Esophagus squamous epithelium (tissue), 4 donors: ENCODE data around the genes ATP23 and C12orf56.

DNA sequence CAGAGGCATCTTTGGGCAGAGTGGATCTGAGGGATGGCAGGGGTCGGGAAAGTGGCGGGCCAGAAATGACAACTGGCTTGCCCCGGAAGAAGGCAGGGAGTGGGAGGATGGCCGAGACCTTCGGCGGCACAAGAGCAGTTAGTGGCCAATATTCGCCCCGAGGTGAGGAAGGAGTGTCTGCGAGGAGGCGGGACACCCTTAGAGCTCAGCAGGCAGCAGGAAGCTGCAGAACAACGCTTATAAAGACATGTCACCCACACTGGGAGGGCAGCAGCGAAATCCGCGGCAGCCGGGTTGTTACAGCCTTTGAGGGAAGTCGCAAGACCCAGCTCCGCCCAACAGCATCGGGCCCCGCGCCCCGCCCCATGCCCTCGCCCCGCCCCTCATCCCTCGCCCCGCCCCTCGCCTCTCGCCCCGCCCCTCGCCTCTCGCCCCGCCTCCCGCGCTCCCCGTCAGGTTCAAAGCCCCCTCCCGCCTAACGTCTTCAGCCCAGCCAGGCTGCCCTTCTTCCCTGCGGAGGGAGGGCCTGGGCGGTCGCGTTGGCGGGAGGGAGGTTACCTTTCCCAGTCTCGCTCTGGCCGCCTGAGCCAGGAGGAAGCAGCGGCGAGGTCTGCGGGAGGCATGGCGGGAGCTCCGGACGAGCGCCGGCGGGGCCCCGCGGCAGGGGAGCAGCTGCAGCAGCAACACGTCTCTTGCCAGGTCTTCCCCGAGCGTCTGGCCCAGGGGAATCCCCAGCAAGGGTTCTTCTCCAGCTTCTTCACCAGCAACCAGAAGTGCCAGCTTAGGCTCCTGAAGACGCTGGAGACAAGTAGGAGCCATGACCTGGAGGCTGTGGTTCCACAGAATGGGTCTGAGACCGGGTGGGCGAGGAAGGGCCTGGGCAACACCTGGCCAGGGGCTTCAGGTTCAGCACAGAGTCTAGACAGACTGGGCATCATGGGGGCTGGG lies at the start of gene ATP23:
ATP23 (plus strand) TSS at position 487 of the 948 bp plus-strand sequence.
- PRO-cap, result bidirectional peak, plus-strand start at position 566 of the sequence, minus-strand start at position 318 of the sequence
- RAMPAGE, long total RNA, 4 experiments, result start-site peak on the plus strand in 4 of 4 experiments, centred at positions 455 to 589 of the sequence, 8 to 182 reads per replicate; start-site peak on the minus strand in 1 of 4 experiments, centred at position 643 of the sequence, 15 reads per replicate

DNA sequence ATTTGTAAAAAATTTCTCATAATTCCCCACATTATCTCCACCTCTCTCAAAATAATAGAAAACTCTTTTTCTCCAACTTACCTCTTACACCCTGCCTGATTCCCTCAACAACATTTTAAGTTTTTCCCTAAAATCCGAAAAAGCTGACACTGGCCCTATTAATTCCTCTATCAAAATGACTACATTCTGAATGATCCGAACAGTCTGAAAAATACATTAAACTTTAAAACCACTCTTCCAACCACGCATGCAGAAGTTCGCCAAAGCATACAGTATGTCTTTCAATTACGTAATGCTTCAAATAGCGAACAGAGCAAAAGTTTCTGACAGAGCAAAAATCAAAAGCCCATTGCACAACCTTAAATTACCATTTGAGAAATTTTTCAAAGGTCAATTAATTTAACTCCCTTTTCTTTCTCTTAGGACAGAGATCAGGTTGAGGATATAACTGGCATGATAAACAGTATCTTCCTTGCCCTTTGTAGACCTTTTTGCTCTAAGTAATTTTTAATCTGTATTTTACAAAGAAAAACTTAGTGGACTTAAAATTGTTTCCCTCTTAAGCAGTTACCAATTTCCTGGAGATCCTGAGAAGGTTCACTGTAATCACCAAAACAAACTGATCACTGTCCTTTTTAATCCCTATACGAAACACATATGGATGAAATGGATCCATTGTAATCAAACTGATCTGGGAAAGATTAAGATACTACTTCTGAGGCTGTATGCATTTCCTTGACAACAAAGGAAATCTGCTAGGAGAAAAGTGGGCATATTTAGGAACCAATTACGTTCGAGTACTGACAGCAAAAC lies 33.1 kb downstream of the LRIG3 start:
- PRO-cap, result no peak
- RAMPAGE, long total RNA, 4 experiments, result no peak in any of the 4 experiments

DNA sequence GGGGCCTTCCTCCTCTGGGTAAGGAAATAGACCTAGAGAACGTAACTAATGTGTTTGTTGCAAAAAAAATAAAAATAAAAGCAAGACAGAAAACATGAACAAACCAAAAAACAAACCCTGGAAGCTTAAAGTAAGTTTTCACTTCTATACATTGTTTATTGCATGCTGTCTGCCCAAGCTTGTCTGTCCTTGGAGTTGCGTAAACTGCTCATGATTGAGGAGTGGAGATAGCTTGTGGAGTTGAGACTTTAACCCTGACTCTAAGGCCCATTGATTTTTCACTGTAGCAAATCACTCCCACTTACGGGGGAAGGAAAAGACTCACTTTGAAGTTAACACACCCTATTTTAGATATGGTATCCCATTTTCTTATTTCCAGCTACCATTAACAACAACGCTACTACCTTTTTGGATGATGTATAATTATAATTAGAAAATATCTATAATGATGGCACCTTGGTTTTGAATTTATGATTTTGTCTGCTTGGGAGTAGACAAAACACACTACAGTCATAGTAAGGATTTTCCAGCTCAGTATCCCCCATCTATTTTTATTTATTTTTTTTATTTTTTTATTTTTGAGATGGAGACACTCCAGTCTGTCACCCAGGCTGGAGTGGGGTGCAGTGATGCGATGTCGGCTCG lies 1.3 kb upstream of the LRIG3 start:
- PRO-cap, result no peak
- RAMPAGE, long total RNA, 4 experiments, result no peak in any of the 4 experiments

GRCh38 chr12:59030347-59030847 lies 110.1 kb upstream of the LRIG3 start:
- PRO-cap, result no peak
- RAMPAGE, long total RNA, 4 experiments, result no peak in any of the 4 experiments

DNA sequence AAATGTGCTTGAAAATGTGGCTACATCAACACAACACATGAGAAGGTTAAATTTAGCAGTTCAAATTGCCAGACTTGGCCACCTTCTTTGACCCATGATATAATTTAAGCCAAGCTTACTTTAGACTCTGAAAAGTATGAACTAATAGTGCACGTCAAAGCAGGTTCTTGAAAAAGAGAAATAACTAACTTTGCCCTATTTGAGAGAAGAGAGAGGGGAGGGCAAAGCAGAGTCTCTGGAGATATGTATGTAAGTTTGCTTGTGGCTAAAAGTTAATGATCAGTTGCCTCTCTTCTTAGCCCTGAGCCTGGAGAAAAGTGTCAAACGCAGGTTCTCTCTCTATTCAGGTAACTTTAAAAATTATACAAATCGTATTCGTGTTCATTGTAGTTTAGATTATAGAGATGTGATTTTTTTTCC lies 68.8 kb downstream of the SLC16A7 start:
- PRO-cap, result no peak
- RAMPAGE, long total RNA, 4 experiments, result no peak in any of the 4 experiments

- PRO-cap, result no peak
- RAMPAGE, long total RNA, 4 experiments, result no peak in any of the 4 experiments
Observed at GRCh38 chr12:62159053-62159390, 33.6 kb downstream of the TAFA2 start.

DNA sequence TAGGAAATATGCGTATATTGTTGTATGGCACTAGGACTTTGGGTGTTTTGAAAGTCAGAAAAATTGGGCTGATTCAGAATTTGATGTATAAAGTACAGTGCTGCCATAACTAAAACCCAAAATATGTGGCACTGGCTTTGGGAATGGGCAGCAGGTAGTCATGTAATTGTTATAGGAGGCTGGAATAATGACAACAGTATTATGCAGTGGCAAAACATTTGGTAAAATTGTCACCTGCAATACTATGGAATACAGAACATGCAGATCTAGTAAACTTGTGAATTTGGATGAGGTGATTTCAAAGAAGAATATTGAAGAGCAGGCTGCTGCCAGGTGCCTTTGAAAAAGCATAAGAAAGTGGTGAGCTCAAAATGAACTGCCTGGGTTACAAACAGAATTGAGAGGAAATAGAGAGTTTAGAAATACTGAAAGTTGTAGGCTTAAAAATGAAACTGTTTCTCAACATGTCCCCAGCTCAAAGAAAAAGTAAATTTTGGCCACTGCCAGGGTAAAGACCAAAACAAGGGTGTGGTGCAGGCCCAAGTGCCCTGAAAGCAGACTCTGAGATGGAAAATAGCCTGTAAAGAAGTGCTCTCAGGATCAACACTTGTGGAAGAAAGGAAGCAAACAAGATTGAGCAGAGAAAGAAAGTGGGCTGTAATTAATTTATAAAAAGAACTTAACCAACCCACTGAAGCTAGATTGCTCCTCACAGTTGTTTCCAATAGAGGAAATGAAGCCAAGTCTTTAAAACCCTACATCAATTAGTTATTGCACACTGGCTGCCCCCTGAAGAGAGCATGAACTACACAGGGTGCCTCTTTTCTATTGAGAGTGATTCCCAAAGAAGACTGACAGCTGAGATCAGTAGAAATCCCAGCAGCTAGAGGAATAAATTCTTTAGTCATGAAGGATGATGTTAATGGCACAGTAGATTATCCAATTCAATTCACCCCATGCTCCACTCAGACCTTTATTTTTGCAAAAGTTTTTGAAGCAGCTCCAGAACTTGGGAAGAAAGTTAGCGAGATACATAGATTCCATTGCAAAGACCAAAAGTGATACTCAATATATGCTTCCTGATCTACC lies 8.9 kb upstream of the USP15 start:
- PRO-cap, result no peak
- RAMPAGE, long total RNA, 4 experiments, result no peak in any of the 4 experiments

GRCh38 chr12:62533518-62534157 lies 67.0 kb downstream of the MON2 start:
- PRO-cap, result no peak
- RAMPAGE, long total RNA, 4 experiments, result no peak in any of the 4 experiments

GRCh38 chr12:62604618-62604894 lies 137.9 kb downstream of the MON2 start:
- PRO-cap, result no peak
- RAMPAGE, long total RNA, 4 experiments, result no peak in any of the 4 experiments

DNA sequence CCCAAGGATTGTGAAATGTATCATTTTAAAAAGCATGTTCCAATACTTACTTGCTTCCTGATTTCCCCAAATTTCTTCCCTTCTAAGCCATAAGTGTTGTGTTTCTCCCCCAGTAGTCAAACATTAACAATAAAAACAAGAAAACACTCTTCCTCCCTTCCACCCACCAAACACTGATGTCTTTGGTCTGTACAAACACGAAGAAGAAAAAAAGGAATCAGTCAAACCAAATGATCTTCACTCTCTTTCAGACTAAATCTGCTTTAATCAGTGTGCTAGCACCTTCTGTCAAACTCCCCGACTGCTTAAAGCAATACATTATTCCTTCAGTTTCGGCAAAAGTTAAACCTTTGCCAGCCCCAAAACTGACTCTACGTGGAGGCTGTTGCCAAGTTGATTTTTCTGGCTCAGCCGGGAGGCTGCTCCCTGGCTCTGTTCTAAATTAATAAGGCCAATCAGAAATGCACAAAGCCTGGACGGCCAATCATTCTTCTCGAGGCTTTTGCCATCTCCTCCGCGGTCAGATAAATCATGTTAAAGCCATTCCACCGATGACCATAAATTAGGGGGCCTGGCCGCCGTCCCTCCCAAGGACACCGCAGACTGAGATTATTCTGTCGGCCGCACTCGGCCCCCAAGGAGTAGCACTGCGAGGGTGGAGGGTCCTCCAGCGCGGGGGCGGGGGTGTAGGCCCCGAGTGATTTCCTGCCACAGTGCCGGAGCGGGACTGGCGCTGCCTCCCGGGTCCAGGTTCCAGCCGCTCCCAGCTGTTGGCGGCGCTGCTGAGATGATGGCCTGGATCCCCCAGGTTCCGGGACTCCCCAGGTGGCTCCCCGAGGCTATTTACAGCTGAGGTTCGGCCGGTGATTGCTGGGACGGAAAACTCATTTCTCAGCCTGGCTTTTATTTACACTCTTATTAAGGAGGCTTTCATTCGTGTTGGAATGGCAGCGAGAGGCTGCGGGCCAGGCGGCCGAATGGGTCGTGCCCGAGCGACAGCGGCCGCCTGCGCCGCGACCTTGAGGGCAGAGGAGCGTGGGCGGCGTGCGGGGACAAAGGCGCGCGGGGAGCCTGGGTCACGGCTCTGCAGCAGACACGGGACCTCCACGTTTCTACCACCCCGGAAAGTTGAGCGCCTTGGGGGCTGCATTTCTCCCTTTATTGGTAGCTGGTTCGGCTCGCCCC lies 165.0 kb downstream of the MON2 start:
- PRO-cap, result bidirectional peak, plus-strand start at position 554 of the sequence, minus-strand start at position 409 of the sequence
- RAMPAGE, long total RNA, 4 experiments, result no peak in any of the 4 experiments

- PRO-cap, result no peak
- RAMPAGE, long total RNA, 4 experiments, result no peak in any of the 4 experiments
Observed at GRCh38 chr12:62702645-62703337, 232.2 kb downstream of the PPM1H start.

DNA sequence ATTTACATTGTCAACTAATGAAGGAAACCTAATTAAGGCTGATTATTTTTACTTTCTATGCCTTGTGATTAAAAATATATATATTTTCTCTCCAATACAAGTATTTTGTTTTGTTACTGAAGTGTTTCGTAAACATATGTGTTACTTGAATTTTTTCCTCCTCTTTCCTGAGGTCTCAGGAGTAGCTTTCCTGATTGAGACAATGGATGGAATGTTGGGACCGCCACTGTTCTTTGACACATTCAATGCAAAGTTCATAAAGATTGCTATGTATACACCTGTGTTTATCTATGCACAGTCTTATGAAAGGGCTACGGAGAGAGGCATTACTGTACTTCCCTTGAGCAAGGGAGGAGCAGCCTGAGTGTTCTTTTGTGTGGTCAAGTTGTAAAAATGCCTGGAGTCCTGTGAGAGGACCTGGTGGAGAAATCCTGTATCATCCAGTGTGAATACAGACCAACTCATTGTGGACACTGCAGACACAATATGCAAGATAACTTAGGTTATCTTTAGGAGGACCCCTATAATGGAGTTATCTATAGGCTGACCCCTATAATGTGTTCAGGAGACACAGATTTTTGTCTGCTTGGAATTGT lies 1.2 kb downstream of the SRGAP1 start:
- PRO-cap, result no peak
- RAMPAGE, long total RNA, 4 experiments, result no peak in any of the 4 experiments

DNA sequence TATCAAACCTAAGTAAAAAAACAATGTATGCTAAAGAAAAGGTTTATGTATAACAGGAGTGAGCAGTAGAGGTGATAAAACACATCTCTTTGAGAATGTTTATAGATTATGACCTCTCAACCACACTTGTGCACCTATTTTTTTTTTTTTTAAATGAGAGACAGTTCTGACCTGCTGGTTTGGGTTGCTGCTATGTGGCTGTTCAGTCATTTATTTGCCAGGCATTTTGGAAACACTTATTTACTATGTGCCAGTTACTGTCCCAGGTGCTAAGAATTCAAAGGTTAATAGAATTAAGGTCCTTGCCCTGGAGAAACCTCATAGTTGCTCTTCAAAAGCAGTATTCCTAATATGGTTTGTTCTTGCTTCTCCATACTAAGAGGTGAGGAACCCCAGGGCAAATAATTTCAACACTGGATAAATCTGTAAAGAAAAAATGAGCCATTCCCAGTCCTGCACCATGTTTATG lies 56.4 kb downstream of the SRGAP1 start:
- PRO-cap, result no peak
- RAMPAGE, long total RNA, 4 experiments, result no peak in any of the 4 experiments

DNA sequence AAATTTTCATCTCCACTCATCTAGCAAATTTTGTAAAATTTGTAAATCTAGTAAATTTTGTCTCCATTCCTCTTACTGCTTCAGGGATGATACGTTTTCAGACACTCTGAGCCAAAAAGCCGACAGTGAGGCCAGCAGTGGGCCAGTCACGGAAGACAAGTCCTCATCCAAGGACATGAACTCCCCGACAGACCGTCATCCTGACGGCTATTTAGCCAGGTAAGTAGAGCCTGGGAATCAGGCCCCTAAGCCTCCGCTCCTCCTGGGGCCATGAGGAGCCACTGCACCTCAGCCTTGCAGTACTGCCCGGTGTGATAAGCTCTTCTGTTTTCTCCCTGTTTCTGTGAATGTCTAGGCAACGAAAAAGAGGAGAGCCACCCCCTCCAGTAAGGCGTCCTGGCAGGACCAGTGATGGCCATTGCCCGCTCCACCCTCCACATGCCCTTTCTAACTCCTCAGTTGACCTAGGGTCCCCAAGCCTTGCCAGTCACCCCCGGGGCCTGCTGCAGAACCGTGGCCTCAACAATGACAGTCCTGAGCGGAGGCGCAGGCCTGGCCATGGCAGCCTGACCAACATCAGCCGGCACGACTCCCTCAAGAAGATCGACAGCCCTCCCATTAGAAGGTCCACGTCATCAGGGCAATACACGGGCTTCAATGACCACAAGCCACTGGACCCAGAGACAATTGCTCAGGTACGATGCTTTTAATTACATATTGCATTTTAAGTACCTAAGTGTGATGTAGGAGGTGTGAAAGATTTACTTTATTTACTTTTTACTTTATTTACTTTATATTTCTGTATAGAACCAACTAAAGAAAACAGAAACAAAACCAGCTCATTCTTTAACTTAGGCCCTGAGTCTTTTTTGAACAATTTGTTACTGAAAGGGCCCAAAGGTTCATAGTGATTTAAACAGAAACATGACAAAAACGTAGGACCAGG lies 94.3 kb downstream of the KICS2 start:
- PRO-cap, result no peak
- RAMPAGE, long total RNA, 4 experiments, result no peak in any of the 4 experiments

DNA sequence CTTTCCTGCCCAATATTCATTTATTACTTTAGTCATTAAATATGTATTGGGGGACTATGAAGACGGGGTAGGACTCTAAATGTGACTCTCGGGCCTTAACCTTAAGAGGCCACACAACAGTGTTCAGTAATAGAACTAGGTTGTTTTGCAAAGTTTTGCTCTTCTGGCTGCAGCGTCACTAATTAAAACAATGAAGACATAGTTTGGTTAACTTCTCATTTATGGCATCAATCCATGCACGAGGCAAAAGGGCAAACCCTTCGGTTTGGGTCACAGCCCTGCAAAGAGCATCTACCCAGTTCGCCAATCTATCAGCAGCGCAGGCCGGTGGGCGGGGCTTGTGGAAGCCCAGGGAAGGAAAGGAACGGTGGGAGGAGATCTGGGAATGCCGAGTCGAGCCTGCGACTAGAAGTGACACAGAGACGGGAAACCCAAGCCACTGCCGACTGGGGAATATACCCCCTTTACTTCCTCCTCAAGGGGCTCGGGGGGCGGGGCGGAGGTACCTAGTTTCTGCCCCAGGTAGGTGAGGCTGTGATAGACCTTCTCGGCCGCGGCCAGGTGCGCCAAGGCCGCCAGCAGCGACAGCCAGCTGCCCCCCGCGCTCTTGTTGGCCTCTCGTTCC lies 487 bp downstream of the KICS2 start:
- PRO-cap, result bidirectional peak, plus-strand start at position 382 of the sequence, minus-strand start at position 313 of the sequence
- RAMPAGE, long total RNA, 4 experiments, result no peak in any of the 4 experiments

- PRO-cap, result no peak
- RAMPAGE, long total RNA, 4 experiments, result no peak in any of the 4 experiments
Observed at GRCh38 chr12:64390209-64391203, at the start of gene C12orf56. C12orf56 (minus strand) TSS chr12:64390758.

- PRO-cap, result no peak
- RAMPAGE, long total RNA, 4 experiments, result no peak in any of the 4 experiments
Observed at GRCh38 chr12:64405328-64405584, 1.1 kb downstream of the XPOT start.

- PRO-cap, result no peak
- RAMPAGE, long total RNA, 4 experiments, result no peak in any of the 4 experiments
Observed at GRCh38 chr12:64631869-64632788, 21.8 kb downstream of the RASSF3 start.

GRCh38 chr12:64635097-64635820 lies 25.0 kb downstream of the RASSF3 start:
- PRO-cap, result no peak
- RAMPAGE, long total RNA, 4 experiments, result no peak in any of the 4 experiments

DNA sequence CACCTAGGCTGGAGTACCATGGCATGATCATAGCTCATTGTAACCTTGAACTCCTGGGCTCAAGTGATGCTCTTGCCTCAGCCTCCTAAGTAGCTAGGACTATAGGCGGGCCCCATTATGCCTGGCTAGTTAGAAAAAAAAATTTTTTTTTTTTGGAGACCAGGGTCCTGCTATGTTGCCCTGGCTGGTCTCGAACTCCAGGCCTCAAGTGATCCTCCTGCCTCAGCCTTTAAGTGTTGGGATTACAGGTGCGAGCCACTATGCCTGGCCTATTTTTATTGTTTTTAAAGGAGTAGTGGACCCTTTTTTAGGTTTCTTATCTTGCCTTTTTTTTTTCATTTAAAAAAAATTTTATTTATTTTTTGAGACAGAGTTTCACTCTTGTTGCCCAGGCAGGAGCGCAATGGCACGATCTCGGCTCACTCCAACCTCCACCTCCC lies 68.7 kb downstream of the GNS start:
- PRO-cap, result unidirectional peak, plus-strand start at position 153 of the sequence
- RAMPAGE, long total RNA, 4 experiments, result no peak in any of the 4 experiments